PC-3 (cell line): Measurements from ENCODE around the genes OAS2 and SDSL.

DNA sequence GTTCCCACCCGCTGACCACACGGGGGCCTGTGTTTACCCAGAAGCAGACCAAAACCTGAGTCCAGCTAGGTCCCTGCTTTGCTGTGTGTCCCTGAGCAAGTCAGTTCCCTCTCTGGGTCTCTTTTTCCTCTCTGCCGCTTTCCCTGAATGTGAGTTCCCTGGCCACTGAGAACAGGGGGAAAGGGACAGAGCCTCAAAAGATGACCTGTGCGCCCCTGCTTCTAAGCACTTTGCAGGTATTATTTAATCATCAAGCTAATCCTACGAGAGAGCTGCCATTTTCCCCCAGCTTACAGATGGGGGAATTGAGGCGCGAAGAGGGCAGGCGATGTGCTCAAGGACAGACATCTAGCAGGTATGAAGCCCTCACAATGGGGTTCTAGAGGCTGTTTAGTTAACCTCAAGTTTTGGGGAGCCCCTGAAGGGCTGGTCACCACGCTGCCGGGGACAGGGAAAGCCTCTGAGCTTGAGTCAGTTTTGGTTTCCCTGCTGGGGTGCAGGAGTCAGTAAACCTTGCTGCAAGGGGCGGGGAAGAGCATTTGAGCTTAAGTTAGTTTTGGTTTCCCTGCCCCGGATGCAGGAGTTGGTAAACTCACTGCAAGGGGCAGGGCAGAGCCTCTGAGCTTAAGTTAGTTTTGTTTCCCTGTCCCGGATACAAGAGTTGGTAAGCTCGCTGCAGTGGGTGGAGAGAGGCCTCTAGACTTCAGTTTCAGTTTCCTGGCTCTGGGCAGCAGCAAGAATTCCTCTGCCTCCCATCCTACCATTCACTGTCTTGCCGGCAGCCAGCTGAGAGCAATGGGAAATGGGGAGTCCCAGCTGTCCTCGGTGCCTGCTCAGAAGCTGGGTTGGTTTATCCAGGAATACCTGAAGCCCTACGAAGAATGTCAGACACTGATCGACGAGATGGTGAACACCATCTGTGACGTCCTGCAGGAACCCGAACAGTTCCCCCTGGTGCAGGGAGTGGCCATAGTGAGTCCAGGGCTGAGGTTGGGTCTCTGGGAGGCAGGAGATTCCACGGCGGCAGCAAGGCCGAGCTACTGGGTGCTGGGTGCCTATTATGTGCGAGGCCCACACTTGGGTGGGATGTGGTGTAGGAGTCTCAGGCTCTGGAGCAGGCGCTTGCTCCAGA is at the start of gene OAS2:
Gene OAS2, plus strand, starts transcription at position 706 of the 1,132 bp plus-strand sequence.
- RAMPAGE, long total RNA = no peak

DNA sequence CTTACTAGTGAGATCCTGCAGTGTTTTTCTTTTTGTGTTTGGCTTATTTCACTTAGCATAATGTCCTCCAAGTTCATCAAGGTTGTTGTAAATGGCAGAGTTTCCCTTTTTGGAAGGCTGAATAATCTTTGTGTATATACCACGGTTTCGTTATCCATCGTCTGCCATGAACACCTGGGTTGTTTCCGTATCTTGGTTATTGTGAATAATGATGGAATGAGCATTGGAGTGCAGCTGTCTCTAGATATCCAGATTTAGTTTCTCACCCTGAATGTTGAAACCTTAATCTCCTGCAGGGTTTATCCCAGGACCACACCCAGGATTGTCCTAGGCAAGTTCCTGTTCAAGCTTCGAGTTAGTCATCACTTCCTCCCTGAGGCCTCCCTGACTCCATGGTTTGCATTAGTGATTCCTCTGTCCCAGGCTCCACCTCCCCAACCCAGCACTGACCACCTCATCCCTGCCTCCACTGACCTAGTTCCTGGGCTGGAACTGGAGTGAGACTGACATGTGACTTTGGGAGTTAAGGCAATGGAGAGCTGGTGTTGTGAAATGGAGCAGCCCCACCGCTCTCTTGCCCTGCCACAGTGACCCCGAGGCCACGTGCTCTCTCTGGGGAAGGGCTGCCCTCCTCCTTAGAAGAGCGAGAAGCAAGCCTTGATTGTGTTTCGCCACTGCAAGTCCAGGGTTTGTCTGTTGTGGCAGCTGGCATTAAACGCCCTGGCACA is 15.9 kb upstream of the DTX1 start:
- RAMPAGE, long total RNA = no peak

- RAMPAGE, long total RNA = no peak
Measured at GRCh38 chr12:113062582-113063217, 6.2 kb downstream of the DTX1 start.

DNA sequence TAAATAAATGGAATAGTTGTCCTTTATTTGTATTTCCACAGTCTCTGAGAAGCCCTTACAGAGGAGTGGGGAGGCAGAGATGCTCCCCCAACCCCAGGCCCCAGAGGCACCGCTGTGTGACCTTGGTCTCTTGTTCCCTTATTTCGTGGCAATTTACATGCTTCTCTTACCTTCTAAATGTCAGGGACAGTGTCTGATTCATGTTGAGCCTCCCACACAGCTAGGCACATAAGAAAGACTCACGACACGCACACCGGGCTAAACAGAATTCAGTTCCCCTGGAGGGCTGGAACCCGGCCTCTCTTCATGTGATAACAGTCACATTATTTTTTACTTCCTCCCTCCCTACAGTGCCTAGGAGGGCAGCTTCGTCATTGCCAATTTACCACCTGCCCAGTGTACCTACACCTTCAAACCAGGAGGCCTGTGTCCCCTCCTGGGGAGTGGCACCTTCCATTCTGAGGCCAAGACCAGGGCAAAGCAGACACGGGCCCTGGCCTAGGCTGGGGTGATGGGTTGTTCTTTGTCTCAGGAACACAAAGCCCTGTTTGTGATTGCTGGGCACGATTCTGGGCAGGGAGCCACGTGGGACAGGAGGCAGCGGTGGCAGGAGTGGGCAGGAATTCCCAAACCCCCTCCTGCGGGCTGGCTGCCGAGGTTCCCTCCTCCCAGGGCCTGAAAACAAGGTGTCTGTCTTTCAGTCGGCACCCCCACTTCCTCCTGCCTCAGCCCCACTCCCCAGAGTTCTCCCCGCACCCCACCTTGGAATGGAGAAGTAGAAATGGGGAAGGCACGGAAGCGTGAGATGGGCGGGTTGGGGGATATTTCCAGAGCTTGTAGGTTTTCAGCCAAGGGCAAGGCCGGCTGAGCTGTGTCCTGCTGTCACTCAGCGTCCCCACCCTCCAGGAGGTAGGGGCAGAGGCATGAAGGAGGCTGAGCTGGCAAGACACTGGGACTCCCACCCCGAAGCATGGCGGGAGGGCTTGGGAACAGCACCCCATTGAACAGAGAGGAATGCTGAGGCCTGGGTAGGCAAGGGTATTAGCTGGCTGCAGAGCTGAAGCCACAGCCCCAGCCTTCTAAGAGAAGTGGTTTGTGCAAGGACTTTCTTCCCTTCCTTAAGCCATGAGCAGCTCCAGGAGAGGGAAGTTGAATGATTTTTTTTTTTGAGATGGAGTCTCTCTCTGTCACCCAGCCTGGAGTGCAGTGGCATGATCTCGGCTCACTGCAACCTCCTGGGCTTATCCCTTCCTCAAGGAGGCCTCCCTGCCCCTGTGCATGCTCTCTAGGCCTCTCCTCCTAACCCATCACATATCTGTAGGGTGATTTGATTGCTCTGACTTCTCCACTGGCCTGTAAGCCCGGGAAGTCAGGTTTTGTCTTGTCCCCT is 7.0 kb upstream of the RASAL1 start:
- RAMPAGE, long total RNA = no peak

GRCh38 chr12:113223935-113224415 is 2.7 kb downstream of the TPCN1 start:
- RAMPAGE, long total RNA = no peak

DNA sequence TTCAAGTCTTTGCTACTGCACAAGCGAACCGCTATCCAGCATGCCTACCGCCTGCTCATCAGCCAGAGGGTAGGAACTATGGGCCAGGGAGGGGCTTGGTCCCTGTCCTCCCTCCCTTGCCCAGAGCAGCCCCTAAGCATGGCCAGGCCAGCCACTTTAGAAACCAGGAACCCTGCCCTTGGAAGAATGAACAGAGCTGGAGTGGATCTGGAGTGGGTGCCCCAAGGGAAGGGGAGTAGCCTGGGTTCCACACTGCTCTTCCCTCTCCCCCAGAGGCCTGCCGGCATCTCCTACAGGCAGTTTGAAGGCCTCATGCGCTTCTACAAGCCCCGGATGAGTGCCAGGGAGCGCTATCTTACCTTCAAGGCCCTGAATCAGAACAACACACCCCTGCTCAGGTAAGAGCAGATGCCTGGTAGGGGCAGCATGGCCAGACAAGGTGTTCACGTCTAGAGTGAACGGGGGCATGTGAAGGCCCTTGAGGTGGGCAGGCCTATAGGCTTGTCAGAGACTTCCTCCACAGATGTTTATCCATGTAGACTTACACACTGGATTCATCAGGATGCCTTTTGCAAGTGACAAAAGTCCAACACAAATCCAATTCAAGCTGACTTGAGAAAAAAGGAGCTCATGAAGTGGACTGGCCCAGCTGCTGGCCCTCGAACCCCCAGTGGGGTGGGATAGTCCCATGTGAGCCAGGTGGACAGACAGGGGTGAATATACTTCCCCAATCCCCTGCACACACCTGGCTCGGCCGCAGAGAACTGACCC is 55.9 kb downstream of the TPCN1 start:
- RAMPAGE, long total RNA = no peak

DNA sequence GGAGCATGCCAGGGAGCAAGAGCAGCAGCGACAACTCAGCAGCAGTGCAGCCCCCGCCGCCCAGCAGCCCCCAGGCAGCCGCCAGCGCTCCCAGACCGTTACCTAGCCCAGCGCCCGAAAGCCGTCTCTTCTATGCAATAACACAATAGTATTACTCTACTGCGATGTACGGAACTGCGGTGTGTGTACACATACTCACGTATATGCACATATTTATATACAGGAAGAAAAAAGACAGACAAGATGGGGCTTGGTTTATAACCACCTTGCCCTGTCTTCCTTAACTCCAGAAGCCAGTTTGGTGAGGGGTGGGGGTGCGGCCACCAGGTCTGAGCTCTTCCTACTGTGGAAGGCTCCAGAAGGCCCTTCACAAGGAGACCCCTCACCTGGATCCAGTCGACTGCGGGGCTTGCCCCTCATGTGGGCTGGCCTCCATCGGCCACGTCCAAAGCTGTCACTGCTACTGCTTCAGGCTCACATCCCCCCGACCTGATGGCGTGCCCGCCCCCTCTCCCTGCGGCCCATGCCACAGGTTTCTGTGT is 38.9 kb downstream of the SLC8B1 start:
- RAMPAGE, long total RNA = no peak

DNA sequence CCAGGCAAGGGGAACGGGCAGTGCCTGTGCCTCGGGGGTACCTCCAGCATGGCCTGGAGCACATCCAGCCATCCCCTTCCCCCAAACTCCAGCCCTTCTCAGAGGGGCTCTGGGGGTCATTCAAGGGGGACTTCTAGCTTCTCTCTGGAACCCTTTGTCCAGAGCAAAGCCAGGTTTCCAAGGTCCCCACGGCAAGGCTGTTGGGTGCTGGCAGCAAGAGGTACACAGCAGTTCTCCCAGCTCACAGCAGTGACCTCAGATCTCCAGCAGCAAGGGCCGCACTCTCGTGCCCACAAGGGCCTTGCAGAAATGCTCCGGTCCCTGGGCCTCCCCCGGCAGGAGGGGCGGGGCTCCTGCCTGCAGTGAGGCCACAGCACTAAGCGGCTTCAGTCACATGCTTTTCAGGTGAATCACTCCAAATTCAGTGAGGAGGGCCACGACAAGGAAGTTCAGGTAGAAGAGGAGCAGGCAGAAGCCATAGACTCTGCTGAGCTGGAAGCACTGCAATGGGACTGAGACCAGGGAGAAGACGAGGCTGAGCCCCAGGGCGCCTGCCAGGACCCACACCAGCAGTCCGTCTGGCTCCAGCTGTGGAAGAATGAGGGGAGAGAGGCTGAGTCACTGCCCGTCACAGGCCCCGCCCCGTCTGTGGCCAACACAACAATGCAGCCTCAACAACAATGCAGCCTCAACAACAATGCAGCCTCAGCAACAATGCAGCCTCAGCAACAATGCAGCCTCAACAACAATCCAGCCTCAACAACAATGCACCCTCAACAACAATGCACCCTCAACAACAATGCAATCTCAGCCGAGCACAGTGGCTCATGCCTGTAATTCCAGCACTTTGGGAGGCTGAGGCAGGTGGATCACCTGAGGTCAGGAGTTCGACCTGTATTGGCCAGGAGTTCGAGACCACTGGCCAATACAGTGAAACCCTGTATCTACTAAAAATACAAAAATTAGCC is 35.2 kb downstream of the SLC8B1 start:
- RAMPAGE, long total RNA = no peak

GRCh38 chr12:113332663-113333327 is 2.1 kb downstream of the SLC8B1 start:
- RAMPAGE, long total RNA = no peak

GRCh38 chr12:113421857-113422892 is at the start of gene SDSL:
TSS of gene SDSL (plus strand) at chr12:113422380.
- RAMPAGE, long total RNA = no peak

DNA sequence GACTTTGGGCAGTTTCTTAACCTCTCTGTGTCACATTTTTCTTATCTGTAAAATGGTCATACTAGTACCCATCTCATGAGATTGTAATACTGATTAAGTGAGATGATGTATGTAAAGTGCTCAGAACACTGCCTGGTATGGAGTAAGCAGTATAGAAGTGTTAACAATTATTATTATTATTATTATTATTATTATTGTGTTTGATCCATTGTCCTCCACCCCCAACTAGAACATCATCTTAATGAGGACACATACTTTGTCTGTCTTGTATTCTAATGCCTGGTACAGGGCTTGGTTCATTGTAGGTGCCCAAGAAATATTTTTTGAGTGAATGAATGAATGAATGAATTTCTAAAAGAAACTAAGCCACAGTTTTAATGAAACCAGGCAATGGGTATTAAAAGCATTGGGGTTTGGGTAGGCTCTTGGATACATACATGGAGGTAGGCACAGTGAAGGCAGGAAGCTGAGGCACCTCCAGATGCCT is 145.4 kb upstream of the LHX5 start:
- RAMPAGE, long total RNA = no peak

GRCh38 chr12:113860913-113861367 is 105.2 kb downstream of the RBM19 start:
- RAMPAGE, long total RNA = no peak

- RAMPAGE, long total RNA = no peak
Measured at GRCh38 chr12:113965320-113966191, 569 bp downstream of the RBM19 start.

DNA sequence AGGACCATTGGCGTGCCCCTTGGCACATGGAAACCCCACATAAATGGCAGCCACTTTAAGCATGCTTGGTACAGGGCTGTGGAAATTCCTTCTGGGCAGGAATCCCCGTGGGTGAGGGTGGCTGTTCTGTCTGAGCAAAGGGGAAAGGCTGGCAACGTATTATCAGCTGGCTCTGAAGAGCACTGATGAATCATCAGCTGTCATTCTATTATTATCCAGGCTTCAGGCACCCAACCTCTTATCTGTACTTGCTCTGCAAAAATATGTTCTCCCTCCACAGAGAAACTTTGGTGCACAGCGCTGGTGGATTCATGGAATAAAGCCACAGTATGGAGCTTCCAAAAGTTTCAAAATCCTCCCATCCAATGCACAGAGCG is 167.2 kb downstream of the TBX5 start:
- RAMPAGE, long total RNA = no peak

DNA sequence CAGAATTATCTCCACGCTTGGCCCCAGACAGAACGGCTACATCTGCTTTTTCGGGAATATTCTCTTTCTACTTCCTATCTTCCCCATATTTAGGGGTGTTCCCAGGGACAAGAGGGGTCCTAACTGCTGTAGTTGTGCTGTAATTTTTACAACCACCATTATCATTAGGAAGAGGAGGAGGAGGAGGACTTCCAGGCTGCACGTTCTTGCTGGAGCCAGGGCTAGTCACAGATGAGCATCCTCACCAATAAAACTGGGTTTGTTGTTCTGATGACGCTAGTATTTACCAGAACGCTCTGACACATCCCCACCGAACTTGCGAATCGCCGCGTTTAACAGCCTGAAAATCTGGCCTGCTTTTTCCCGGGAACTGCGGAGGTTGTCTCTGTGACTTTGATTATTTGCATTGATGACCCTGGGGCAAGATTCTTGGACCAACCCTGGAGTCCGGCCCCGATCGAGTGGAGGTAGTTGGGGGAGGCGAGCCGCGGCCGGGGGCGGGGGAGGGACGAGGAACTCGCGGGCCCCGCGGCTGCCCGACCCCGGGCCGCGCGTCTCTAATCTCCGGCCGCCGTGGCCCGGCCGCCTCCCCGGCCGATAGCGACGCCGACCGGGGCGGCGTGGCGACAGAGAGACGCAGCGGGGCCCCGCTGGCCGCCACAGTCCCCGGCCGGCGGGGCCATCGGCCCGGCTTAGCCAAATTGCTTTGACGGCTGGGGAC is 10.1 kb downstream of the TBX5 start:
- RAMPAGE, long total RNA = no peak

- RAMPAGE, long total RNA = no peak
Measured at GRCh38 chr12:114480714-114481139, 74.8 kb upstream of the TBX5 start.

DNA sequence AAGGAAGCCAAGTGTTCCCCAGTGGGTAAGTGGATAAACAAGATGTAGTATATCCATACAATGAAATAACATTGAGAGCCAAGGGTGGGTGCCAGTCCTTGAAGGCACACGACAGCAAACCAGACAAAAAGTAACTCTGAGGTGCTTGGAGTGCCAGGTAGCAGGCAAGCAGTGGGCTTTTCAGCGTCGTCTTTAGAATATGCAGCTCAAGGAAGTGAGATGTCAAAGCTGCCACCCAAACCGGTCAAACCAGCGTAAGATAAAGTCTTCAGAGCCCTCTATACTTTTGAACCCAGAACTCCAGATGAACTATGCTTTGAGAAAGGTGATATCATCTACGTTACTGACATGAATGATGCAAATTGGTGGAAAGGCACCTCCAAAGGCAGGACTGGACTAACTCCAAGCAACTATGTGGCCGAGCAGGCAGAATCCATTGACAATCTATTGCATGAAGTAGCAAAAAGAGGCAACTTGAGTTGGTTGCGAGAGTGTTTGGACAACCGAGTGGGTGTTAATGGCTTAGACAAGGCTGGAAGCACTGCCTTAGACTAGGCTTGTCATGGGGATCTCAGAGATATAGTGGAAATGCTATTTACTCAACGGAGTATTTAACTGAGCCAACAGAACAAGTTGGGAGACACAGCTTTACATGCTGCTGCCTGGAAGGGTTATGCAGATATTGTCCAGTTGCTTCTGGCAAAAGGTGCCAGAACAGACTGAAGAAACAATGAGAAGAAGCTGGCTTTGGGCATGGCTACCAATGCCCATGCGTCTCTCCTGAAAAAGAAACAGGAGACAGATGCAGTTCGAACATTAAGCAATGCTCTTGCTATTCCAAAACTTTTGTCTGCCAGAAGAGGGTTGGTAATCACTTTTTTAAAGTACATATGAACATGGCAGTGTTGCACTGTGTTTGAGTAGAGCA is 95.7 kb downstream of the TBX3 start:
- RAMPAGE, long total RNA = no peak

- RAMPAGE, long total RNA = no peak
Measured at GRCh38 chr12:114669147-114669913, 14.6 kb downstream of the TBX3 start.

- RAMPAGE, long total RNA = no peak
Measured at GRCh38 chr12:114669914-114670328, 14.1 kb downstream of the TBX3 start.

DNA sequence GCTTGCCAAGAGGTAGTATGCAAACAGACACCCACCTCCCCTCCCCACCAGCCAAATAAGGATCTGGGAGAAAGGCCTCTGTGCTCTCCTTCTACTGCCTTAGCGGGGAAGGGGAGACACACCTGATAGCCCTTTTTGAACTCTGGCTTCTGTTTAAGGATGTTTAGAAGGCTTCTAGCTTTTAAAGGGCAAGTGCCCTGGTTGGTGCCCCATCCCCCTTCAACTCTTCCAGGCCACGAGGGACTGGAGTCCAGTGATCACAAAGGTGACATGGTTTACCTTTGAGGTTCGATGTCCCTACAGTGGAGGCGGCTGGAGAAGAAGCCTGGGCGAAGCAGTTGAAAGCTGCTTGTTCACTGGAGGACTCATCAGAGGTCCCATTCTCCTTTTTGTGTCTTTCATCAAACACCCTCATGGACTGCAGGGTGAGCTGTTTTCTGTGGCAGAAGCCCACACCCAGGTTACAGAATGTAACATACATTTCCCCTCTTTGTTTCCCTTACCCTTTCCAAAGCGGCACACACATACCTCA is 7.9 kb downstream of the TBX3 start:
- RAMPAGE, long total RNA = no peak